ENCODE data around the genes NFASC and TMEM81.

DNA sequence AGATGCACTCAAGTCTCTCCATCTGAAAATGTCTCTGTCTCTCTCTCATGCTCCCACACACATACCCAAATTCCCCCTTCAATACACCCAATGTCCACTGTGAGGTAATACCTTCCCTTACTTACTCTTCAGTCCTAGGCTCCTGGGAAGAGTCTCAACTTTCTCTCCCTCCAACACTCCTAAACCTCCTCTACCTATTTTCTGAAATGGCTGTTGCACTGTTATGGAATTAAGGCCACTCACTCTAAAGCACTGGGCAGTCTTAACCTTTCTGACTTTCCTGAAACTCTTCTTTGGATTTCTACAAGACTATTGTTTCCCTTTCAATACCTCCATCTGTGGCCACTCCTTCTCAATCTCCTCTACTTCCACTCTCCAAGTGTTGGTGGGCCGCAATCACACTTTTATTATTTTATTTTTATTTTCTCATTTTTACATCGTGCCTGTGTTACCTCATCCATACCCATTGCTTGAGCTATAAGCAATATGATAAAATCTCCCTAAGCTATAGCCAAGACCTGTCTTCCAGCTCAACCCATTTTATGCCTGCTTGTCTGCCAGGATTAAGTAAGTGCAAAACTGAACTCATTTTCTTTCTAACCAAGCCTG is 56.2 kb upstream of the GOLT1A start:
- RRBS, result no CpG with 5 or more reads among the region's 2 CpGs

DNA sequence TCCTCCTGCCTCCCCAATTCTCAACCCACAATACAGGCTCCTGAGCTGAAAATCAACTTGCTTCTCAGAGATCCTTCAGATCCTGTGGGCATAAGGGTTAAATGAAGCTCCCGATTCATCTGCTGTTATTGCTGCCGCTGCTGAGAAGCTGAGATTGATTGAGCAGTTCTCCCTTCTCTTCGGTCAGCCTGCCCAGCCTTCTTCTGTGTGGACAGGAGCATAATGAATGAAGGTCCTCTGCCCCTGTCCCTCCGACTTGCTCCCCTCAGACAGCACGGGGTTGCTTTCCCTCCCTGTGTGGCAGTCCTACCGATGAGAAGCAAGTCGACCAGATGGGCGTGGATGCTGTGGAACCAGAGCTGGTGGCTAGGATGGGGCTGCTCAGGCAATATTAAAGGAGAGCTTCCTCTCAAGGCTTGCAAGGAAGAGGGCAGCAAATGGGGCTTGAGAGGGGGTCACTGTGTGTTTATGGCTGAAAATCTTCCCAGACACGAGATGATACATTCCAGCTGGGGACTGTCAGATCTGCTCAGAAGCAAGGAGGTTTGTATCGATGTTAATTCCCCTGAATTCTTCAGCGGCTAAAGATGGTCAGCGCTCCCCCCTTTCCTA is 63.9 kb upstream of the GOLT1A start:
- RRBS, result no CpG with 5 or more reads among the region's 12 CpGs

- RRBS, result no CpG with 5 or more reads among the region's 10 CpGs
Observed at GRCh38 chr1:204286585-204287436, 72.9 kb downstream of the PLEKHA6 start.

- RRBS, result no CpG with 5 or more reads among the region's 6 CpGs
Observed at GRCh38 chr1:204319384-204319896, 40.3 kb downstream of the PLEKHA6 start.

DNA sequence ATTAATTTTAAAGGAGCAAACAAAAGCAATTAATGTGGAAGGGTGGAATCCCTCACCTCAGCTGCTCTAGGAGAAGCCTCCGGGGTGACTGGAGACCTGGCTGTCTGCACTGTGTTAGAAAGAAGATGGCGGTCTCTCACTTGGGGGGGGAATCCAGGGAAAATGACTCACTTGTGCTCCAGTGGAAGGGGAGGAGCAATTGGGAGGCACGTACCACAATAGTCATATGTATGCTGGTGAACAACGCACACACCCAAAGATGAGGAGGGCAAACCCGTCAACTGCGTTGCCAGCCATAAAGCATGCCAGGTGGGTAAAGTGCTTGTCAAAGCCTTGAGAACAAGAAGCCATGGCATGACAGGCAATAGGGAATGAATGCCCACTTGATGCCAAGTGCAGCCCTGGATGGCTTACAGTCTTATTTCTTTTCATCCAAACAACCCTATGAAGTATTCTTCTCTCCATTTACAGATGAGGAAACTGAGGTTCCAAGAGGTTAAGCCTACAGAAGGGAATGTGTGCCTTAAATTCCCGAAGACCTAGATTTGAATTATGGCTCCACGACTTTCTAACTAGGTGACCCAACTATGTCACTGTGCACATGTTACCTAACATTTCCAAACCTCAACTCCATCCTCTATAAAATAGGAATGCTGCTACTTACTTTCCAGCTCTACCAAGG is 22.0 kb downstream of the PLEKHA6 start:
- RRBS, result no CpG with 5 or more reads among the region's 8 CpGs

GRCh38 chr1:204418553-204419667 is 7.3 kb upstream of the PPP1R15B start:
- RRBS, result no CpG with 5 or more reads among the region's 7 CpGs

GRCh38 chr1:204542688-204543133 is 26.5 kb downstream of the MDM4 start:
- RRBS, result no CpG with 5 or more reads among the region's 2 CpGs

- RRBS, result no CpG with 5 or more reads among the region's 12 CpGs
Observed at GRCh38 chr1:204638003-204638333, 47.6 kb downstream of the LRRN2 start.

- RRBS, result no CpG with 5 or more reads among the region's 6 CpGs
Observed at GRCh38 chr1:204670567-204671585, 14.7 kb downstream of the LRRN2 start.

GRCh38 chr1:204828433-204829046 is at the start of gene NFASC:
Gene NFASC, plus strand, starts transcription at chr1:204828652.
- RRBS, result 1% methylated on average over 24 of the region's 60 CpGs

GRCh38 chr1:204990534-204991097 is 52.4 kb upstream of the CNTN2 start:
- RRBS, result no CpG with 5 or more reads among the region's 5 CpGs

- RRBS, result no CpG with 5 or more reads among the region's 6 CpGs
Observed at GRCh38 chr1:205049487-205049784, 6.4 kb downstream of the CNTN2 start.

- RRBS, result no CpG with 5 or more reads among the region's 5 CpGs
Observed at GRCh38 chr1:205084224-205084800, at the start of gene TMEM81. Gene TMEM81, minus strand, starts transcription at chr1:205084460.

- RRBS, result no CpG with 5 or more reads among the region's 12 CpGs
Observed at GRCh38 chr1:205258642-205259569, 31.2 kb downstream of the TMCC2 start.

DNA sequence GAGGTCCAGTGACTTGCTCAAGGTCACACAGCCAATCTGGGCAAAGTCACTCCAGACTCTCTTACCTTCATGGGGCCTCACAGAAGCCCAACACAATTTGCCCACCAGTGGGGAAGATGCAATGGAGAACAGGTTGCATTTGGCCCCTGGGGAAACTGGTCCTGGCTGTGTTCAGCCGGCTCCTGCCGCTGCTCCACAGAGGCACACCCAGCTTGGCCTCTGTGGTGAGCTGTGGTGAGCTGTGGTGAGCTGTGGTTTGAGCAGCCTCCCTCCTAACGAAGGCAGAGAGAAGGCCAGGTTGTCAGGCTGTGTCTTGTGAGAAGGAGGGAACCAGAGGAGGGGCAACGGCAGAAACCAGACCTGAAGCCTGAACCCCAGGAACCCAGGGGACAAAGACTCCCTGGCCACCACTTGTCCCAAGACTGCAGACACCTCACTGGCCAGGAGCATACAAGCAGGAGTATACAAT is 35.0 kb downstream of the NUAK2 start:
- RRBS, result no CpG with 5 or more reads among the region's 4 CpGs

DNA sequence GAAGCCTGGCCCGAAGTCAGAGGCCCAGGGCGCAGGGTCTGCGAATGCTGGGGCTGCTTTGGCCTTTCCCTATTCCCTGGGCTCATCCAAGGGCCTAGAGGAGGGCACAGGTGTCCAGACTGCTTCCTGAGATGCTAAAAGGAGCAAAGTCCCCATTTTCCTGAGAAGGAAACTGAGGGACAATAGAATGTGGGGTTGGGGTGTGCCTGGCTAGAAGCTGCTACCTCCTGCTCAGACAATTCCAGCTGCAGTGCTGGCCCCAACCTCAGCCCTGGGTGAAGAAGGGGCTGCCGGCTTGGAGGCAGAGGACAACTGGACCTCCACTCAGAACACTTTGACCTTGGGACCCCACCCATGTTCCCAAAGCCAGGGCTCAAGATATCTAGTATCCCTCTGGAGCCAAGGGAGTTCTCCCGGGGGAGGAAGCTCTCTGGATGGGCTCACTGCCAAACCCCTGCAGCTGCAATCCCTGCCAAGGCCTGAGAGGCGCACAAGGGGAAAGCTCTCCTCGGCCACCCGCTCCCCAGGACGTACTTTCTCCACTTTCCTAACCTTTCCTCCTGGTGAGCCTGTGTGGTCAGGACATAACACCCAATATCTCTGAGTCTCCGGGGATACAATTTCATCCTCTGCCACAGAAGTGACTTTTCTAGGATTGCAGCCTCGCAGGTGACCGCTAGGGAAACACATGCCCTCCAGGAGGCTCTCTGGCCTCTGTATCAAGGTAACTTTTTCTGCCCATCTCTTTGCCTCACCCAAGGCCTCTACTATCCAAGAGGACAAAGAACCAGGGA is 16.8 kb upstream of the LEMD1 start:
- RRBS, result no CpG with 5 or more reads among the region's 12 CpGs

DNA sequence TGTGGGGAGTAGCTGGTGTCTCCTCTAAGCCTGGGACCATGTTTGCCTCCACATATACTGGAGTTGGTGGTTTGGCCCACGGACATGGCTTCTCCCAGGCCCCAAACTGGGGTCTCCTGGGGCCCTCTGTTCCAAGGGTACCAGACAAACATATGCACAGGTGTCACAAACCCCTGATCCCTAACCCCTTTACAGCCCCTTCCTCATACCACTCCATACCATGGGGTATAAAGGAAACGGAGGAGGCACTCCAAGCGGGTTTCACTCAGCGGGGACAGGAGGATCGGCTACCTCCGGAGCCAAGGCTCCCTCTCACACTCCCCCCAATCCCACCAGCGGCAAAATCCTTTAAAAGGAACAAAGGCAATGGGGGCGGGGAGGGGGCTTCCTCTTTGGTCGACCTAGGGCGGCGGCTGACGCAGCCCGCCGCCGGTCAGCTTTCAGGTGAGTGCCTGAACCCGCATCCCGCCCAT is 504 bp downstream of the BLACAT1 start:
- RRBS, result 6% methylated on average over 2 of the region's 17 CpGs

GRCh38 chr1:205505655-205506293 is 1.3 kb downstream of the CDK18 start:
- RRBS, result 4% methylated on average over 5 of the region's 21 CpGs

GRCh38 chr1:205512502-205512873 is 8.0 kb downstream of the CDK18 start:
- RRBS, result no CpG with 5 or more reads among the region's 6 CpGs

- RRBS, result no CpG with 5 or more reads among the region's 3 CpGs
Observed at GRCh38 chr1:205630033-205630583, 1.7 kb downstream of the ELK4 start.

All from renal cortical epithelial cell (primary cell).